Panc1 (cell line): ENCODE measurements around the gene MESD.

DNA sequence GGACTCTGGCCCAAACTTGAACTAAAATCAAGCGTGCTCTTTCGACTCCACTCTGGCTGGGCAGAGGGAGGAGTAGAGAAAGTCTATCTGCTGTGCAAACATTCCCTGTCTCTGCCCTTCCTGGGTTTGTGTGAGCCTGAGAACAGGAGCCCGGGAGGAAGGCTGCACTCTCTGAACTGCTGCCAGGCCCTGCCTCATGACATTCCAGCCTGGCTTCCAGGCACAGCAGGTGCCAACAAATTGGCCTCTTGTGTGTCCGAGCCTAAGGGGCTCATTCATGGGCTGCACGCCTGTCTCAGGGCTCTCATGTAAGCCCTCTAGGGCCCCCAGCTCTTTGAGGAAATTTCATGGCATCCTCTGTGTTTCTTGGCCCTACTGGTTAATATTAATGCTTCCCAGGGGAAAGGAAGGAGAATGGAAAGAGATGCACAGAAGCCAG, 77.9 kb downstream of the CEMIP start:
- RRBS, 2 experiments: no CpG with 5 or more reads among the region's 5 CpGs

- RRBS, 2 experiments: 1 to 6% methylated on average over 22 of the region's 63 CpGs
These were observed at the start of gene MESD for GRCh38 chr15:80989468-80990357. MESD (minus strand) TSS chr15:80989819.

DNA sequence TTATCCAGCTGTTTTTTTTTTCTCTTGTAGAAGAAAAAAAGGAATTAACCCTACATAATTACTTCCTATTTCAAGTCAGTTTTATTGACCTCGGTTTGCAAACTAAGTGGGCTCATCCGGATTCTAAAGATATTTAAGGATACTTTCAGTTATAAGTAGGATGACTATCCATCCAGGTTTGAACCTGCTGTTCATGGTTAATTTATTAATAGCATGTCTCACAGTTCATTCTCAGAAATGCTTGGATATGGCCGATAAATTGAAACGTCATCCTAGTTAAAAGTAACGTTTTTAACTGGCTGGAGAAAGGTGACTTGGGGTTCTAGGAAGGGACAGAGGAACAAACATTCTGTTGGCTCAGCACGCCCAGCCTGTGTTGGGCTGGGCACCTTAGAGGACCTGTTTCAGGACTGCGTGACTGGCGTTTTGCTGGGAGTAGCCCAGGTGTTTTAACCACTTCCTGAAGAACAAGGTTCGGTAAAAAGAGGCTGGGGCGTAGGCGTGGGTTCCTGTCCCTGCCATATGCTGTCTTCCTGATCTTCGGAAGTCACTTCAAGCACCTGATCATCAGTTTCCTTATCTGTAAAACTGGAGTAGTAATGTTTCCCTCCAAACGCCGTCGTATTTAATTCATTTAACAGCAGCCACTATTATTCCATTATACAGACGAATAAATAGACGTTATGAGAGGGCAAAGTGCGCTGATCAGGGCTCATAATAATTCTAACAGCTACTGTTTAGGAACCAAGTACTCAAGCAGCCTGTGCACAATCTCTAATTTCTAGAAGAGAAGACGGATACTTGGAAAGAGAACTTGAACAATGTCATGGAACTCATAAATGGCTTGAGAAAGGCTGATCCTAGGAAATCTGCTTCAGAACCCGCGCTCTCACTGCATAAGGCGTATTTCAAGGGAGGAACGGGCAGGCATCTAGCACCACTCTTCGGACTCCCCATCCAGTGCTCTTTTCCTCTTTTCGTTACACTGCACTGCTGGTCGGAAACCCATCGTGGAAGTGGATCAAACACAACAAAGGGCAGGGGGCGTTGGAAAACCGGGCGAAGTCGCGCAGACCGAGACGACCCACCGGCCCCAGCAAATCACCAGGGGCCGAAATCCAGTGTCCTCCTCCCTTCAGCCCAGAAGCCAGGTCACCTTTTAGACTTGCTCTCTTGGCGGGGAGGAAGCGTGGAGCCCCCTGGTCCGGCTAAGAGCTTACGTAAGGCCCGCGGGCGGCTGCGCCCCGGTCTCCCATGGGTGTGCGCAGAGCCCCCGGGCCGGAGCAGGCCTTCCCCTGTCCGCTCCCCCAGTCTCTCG, 856 bp upstream of the TLNRD1 start:
- RRBS, 2 experiments: under 1 to 4% methylated on average over 10 to 12 of the region's 50 CpGs

GRCh38 chr15:81023089-81024162, 22.7 kb downstream of the TLNRD1 start:
- RRBS, 2 experiments: no CpG with 5 or more reads among the region's 19 CpGs

- RRBS, 2 experiments: no CpG with 5 or more reads among the region's 4 CpGs
These were observed 38.4 kb downstream of the TLNRD1 start for GRCh38 chr15:81038994-81039612.

- RRBS, 2 experiments: no CpG with 5 or more reads among the region's 1 CpG
These were observed 30.2 kb downstream of the CFAP161 start for GRCh38 chr15:81164368-81164650.

DNA sequence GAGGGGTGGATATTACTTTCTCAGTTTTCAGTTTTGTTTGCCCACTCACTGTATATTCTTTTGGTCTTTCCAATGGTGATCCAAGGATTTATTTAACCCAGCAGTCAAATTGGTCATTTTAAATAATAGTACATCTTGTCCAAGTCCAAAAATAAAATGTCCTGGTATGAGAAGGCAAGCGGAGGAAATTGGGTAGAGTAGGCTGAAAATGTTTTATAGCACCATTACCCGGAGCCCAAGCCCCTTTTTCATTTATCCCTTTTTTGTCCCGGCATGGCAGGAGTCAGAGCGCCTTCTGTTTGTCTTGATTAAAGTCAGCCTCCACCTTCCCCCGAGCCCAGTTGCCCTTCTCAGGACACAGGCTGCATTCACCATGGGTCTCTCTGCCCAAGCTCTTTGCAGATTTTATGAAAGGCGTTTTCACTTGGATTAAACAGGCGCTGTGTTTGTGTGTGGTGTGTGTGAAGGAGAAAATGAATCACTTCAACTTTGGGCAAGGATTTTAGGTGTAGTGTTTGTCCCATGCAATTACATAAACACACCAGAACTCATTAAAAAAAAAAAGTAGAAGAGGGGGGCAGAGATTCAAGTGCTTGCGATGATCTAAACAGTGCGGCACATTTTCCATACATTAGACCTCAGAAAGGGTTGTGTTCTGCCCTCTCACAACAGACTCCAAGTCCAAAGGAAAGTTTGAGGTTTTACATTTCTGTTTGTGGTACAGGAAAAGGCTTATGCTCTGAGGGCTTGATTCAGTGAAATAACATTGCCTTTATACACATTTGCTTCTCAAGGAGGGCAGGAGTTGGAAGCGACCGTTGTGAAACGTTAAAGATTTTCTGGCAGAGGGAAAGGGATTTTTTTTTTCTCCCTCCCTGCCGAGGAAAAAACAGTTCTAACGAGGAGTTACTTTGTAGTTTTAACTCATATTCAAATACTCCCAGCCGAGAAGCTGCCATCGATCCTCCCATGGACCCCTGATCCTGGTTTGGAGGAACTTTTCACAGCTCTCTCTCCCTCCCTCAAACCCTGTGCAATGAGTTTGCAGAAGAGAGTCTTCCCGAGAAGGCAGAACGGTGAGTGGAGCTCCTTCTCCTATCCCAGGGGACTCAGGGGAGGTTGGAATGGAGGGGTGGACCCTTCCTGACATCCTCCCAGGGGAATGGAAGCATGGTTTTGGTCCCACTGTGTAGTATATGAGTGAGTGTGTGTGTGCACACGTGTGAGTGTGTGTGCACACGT, 14.4 kb upstream of the IL16 start:
- RRBS, 2 experiments: no CpG with 5 or more reads among the region's 20 CpGs

- RRBS, 2 experiments: no CpG with 5 or more reads among the region's 23 CpGs
These were observed 175.5 kb downstream of the MEX3B start for GRCh38 chr15:81870185-81870846.

DNA sequence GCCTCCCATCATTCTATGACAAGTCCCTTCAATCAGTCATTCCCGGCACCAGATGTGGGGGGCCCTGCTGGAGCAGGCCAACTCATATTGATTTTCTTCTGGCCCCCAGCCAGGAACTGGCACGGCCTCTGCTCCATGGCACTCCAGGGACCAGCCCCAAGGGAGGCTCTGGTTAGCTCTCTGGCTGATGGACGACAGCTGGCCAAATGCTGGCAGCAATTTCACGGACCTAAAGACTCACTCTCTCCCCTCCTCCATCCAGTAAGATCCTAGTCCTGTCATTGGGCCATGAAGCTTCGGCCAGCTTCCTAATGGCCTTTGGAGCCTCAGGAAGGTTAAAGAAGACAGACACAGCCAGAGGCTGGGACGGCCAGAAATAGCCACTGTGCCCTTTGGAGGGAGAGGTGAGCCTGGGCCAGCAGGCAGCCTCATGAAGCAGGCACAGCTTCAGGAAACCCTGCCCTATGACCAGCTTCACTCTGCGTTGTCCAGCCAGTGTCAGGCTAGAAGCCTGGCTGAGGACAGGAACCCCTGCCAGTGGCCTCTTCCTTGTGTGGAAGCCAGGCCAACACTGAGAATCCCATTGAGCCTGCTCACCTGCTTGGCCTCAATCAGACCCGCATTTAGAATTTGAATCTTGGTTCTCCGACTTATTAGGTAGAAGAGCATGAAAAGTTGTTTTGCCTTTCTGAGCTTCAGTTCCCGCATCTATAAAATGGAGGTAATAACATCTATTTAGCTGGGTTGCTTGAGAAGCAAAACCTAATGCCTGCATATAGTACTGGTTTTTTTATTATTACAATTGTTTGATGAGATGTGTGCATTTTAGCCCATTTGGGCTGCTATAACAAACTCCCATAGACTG, 130.8 kb downstream of the MEX3B start:
- RRBS, 2 experiments: no CpG with 5 or more reads among the region's 10 CpGs

GRCh38 chr15:81994950-81996045, 50.5 kb downstream of the MEX3B start:
- RRBS, 2 experiments: no CpG with 5 or more reads among the region's 42 CpGs

DNA sequence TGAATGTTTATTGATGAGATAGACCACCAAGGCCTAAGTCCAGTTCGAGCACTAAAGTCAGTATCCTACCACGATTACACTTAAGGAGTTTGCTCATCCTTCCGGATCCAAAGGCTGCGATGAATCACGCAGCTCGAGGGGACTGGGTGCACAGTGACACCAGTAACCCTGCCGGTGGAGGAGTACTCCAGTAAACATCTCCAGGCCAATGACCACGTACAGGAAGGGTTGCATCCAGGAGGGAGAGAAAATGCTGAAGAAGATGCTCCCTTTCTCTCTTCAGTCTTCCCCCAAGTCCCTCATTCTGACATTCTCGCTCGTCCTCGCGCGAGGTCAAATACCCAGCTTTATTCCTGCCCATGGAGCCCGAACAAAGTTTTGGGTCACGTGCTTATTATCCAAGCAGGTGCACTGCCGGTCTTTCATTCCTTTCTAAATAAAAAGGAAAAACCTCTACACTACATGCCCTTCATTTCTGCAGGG, 576 bp downstream of the EFL1 start:
- RRBS, 2 experiments: 2 to 7% methylated on average over 4 of the region's 16 CpGs

DNA sequence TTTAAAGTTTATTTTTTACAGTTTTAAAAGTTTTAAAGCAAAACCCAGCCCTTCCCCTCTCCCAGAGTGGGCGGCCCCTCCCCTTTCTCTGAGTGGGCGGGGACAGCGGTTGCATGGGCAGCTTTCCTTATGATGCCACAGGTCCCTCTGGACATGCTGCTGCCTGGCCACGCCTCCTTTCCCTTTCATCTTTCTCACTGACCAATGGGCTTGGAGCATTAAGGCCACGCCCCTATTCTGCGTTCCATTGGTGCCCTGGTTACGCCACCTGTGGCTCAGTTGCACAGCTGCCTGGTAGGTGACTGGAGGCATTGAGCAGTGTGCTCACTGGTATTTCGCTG, 21.0 kb downstream of the RPS17 start:
- RRBS, 2 experiments: no CpG with 5 or more reads among the region's 8 CpGs

GRCh38 chr15:82535527-82536024, 4.7 kb downstream of the RPS17 start:
- RRBS, 2 experiments: no CpG with 5 or more reads among the region's 6 CpGs

GRCh38 chr15:82536025-82536751, 4.1 kb downstream of the RPS17 start:
- RRBS, 2 experiments: no CpG with 5 or more reads among the region's 6 CpGs

DNA sequence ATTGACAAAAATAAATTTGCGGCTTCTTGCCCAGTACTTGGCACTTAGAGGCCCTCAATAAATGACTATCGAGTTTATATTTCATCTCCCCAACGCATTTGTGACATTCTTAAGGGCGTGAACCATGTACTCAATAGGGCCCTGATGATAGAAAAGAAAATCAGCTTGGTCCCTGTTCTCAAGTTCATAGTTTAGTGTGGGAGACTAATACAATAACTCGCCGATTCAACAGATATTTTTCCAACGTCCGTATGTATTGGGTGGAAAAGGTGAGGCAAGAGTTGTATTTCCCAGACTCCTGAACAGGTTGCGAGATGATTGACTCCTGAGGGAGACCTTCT, 314 bp upstream of the WHAMM start:
- RRBS, 2 experiments: no CpG with 5 or more reads among the region's 9 CpGs

DNA sequence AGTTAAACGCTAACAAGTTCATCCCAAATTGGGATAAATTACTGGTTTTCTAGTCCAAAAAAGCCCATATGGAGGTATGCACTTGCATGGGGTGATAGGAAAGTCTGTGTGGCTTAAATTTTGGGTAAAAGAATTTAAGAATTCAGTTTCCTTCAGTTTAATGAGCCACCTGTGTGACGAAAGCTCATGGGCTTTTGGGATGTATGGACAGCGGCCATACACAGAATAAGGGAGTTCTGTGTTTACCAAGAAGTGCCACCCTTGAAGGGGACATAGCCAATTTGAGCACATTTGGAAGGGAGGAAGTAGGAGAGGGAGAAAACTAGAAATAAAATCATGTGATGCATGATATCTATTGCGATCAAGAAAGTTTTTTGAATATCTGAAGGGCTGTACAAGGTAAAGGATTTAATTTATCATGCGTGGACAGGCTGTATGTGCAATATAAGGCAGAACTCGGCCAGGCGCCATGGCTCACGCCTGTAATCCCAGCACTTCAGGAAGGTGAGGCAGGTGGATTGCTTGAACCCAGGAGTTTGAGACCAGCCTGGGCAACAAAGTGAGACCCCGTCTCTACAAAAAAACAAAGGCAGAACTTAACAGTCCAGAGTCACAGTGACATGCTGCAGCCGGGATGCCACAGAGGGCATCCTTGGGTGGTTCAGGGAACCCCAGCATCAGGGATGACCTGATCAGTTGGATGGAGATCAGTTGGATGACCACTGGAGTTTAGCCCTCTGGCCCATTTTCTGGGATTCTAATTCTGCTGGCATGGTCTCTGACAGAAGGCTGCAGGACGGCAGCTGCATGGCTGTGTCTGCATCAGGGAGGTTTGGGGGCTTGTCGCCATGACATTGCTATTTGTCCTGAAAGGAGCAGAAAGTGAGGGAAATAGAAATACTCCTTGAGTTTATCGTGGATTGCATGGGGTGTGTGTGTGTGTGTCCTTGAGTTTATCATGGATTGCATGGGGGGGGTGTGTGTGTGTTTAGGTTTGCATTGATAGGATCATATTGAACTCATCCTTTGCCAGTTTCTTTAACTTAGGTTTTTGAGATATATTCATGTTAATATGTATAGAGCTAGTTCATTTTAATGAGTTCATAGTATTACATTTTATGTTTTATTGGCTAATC, 19.7 kb downstream of the WHAMM start:
- RRBS, 2 experiments: no CpG with 5 or more reads among the region's 13 CpGs

DNA sequence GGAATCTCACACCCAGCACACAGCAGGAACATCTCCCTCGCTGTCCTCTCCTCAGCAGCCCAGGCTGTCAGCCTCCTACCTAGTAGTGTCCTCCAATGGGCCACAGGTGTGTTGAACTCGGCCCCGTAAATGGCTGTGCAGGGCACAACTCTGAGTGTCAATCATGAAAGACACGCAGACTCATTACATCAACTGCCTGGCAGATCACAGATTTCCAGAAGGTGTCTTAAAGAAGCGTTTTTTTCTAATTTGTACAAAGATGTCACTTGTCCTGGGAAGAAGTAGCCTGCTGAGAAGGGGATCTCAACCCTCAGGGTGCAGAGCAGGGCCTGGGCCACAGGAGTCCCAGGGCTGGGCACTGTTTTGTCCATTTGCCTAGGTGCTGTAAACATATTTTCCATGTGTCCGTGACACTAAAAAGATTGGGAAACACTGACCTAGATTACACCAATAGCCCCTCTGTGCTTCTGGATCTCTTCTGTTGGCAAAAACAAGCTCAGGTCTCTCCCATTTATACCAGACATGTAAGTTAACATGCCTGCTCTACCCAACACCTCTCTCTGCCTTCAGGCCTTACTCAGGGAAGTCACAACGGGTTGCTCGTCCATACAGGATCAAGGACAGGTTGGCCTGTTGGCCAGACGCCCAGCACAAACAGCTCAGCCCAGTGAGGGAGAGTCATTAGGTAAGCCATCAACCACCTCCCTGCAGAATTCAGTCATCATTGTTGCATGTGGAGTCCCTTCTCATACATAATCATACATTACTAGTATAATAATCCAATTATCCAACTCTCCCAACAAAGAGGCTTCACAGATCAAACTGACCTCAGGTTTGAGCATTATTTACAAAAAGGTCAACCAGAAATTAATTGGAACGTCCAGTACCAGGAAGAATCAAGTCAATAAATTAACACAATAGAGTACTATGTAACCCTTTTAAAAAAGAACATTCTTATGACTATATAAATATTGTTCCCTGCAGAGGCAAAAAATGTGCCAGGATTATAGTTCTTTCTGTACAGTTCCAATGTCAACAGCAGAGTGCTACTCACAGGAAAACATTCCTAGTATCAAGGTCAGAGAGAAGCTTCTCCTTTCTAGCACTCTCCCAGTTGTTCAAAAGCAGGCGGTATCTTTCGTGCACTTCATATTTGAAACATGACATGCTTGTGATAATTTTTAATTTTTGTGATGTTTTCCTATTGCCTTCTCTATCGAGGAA, 33.4 kb downstream of the HOMER2 start:
- RRBS, 2 experiments: no CpG with 5 or more reads among the region's 13 CpGs

DNA sequence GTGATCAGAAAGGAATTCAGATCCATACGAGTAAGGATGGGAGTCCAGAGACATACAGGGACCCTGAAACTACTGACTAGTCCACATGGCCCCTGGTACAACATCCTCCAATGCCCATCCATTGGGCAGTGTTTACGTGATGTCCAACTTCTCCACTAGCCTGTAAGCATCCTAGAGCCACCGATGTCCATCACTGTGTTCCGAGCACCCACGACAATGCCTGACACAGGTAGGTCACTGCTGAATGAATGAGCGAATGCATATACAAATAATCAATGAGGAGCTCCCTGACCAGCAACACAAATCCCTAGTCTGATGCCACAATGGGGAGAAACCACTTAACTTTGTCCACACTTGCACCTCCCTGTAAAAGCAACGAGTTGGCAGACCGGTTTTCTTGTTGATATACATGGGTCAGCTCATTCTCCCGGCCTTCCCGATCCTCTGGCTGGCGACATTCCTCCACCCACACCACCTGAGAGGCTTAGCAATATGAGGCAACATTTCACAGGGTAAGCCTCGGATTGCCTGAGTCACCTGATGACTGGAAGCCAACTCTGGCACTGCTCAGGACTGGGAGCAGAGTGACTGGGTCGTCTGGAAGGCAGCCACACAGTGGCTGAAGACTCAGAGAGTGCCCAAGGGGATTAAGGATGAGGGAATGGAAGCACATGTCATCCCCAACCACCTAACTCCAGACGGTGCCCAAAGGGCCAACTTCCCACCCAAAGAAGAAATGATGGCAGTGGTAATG, 10.0 kb downstream of the HOMER2 start:
- RRBS, 2 experiments: 50 to 83% methylated on average over 1 of the region's 14 CpGs

- RRBS, 2 experiments: no CpG with 5 or more reads among the region's 6 CpGs
These were observed 10.0 kb upstream of the HOMER2 start for GRCh38 chr15:82962514-82962872.

- RRBS, 2 experiments: no CpG with 5 or more reads among the region's 2 CpGs
These were observed 48.9 kb upstream of the ADAMTSL3 start for GRCh38 chr15:83605139-83605338.